Vein endothelial cell (primary cell): ENCODE measurements around a stretch of chr2.

GRCh38 chr2:31218824-31219552 lies 1.7 kb upstream of the CAPN14 start:
- CAGE, long polyA plus RNA: no peak

- CAGE, long polyA plus RNA: no peak
Measured at GRCh38 chr2:31227645-31227953, 6.4 kb upstream of the EHD3 start.

DNA sequence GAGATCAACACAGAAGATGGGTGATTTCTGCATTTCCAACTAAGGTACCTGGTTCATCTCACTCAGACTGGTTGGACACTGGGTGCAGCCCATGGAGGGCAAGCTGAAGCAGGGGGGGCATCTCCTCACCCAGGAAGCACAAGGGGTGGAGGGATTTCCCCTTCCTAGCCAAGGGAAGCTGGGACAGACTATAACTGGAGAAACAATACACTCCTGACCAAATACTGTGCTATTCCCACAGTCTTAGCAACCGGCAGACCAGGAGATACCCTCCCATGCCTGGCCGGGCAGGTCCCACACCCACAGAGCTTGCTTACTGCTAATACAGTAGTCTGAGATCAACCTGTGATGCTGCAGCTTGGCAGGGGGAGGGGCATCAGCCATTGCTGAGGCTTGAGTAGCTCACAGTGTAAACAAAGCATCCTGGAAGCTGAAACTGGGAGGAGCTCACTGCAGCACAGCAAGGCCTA lies 74.6 kb upstream of the XDH start:
- CAGE, long polyA plus RNA: no peak

- CAGE, long polyA plus RNA: no peak
Measured at GRCh38 chr2:31708403-31708806, 127.7 kb upstream of the SRD5A2 start.

DNA sequence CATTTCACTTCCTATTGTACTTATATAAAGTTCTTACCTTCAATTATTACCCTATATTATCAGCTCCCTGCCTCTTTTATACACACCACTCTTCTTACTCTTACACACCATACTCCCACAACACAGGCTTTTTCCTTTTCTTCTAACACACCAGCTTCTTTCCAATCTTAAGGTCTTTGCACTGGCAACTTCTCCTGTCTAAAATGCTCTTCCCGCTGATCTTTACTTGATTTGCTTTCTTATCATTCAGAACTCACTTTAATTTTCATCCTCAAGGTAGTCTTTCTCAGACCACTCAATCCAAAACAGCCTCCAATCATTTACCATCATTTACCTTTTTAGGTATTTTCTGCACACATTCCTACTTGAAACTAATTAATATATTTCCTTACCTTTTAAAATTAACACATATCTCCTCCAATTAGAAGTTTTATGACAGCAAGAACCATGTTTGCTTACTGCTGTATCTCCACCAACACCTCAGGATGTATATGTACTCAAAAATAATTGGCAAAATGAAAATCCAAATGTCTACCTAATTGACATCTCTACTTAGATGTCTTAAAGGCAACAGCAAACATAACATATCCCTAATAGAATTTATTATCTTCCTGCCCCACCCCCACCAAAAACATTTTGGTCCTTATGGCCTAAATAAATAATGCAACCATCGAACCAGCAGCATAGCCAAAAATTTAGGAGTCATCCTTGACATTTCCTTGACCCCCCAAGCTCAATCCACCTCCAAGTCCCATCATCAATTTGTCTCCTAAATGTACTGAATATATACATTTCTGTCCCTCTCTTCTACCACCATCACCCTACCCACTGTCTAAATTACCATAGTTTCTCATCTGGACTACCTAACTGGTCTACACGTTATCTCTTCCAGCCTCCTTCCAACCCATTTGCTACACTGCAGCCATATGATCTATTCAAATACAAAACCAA lies 134.5 kb downstream of the MEMO1 start:
- CAGE, long polyA plus RNA: no peak

- CAGE, long polyA plus RNA: no peak
Measured at GRCh38 chr2:31904522-31904889, 106.3 kb downstream of the MEMO1 start.

DNA sequence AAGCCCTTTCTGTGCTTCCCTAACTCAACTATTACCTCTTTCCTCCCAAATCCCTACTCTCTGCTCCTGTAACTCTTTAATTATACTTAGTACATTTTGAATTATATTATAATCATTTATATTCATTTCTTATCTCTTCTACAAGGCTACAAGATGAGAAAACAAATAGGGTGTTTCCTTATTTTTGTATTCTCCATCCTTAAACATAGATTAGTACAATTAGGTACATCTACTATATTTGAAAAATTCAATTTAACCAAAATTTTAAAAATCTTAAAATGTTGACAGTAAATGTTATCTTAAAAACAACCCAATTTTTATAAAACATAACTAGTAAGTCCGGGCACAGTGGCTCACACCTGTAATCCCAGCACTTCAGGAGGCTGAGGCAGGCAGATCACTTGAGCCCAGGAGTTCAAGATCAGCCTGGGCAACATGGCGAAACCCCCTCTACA lies 103.6 kb downstream of the MEMO1 start:
- CAGE, long polyA plus RNA: no peak

GRCh38 chr2:31998869-31999928 lies 11.6 kb downstream of the MEMO1 start:
- CAGE, long polyA plus RNA: no peak

GRCh38 chr2:32064378-32064878 lies 1.1 kb downstream of the SPAST start:
- CAGE, long polyA plus RNA: no peak

DNA sequence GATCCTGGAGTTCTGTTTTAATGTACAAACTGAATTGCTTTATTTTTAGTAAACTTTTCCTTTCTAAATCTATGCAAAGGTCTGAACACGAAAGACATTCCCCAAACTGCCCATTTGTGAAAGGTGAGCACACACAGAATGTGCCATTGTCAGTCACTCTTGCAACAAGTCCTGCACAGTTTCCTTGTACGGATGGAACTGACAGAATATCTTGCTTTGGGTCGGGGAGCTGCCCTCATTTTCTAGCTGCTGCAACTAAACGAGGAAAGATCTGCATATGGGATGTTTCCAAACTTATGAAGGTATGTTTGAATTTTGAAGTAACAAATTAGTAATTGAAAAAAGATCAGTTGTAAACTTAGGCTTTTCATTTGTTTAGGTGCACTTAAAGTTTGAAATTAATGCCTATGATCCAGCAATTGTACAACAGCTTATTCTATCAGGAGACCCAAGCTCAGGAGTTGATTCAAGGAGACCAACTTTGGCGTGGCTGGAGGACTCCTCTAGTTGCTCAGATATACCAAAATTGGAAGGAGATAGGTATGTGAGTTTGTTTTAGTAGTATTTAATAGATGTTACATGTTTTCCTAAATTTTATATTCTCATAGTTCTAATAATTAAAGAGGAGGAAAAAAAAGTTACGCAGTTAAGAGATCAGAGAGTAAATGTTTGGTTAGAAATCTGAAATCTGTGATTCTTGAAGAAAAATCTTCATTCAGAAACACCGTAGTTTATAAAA lies 44.4 kb downstream of the BIRC6 start:
- CAGE, long polyA plus RNA: no peak

GRCh38 chr2:32414739-32415093 lies 57.9 kb downstream of the BIRC6 start:
- CAGE, long polyA plus RNA: no peak

DNA sequence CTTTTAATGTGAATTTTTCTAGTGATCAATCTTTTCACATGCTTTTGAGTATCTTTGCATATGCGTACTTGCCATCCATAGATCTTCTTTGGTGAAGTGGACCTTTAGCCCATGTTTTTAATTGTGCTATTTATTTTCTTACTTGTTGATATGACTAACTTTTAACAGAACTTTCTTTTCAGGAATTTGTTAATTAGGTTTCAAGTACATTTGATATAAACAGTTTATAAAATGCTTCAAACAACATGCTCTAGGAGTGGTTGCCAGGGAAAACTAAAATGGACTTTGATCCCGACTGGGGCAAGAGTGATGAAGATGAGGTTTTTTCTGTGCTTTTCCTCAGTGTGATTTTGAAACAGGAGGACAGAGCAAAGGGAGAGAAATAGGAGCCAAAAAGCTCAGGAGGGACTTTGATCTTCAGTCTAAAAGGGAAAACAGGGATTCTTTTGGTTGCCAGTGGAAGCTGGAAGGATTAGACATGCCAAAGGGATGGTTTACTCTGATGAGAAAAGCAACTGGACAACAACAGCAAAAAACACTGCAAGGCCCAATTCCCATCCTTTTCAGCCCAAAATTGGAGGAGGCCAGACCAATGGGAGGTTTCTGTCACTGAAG lies 95.4 kb downstream of the LTBP1 start:
- CAGE, long polyA plus RNA: no peak

DNA sequence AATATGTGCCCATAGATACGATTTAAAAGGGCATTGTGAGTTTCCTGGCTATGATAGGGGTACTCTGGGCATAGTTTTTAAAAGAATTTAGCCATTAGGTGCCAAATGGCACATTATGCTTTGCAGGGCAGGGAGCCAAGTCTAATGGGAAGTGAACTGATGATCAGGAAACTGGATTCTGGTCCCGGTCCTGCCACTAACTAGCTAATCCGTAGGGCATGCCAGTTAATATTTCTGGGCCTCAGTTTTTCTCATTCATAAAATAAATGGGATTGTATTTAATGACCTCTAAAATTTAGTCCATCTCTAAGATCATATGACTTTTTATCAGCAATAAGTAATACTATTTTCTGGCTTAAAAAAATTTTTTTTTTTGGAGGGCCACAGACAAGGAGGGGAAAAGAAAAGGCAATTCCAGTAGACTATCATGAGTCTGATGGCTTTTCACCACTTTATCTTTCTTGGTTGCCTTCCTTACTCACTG lies 189.4 kb downstream of the LTBP1 start:
- CAGE, long polyA plus RNA: no peak

DNA sequence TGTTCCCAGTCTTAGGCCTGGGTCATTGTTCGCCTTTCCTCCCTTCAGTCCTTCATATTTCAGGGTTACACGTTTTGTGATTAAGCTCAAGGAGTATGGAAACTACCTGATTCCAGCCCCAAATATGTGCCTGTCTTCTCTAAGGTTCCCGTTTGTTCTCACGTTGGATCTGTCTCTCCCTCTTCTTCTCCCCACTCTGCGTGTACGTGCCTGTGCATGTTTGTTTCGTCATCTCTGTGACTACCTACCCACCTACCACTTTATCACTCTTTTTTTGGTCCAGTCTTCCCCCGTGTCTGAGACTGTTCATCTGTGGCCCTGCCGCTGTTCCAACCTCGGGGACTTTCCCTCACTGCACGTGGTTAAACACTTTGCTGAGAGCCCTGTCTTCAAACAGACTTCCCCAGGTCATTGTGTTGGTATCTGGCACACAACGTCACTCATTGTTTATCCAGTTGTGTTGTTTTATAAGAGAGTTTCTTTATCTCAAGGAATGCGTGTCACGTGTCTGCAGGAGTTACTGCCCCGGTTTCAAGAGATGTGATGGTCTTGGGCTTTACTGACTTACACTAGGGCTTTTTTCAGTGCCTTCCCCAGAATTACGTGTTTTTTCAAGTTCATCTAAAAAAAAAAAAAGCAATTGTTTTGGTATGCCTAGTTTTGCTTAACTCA lies 262.1 kb upstream of the RASGRP3 start:
- CAGE, long polyA plus RNA: no peak

DNA sequence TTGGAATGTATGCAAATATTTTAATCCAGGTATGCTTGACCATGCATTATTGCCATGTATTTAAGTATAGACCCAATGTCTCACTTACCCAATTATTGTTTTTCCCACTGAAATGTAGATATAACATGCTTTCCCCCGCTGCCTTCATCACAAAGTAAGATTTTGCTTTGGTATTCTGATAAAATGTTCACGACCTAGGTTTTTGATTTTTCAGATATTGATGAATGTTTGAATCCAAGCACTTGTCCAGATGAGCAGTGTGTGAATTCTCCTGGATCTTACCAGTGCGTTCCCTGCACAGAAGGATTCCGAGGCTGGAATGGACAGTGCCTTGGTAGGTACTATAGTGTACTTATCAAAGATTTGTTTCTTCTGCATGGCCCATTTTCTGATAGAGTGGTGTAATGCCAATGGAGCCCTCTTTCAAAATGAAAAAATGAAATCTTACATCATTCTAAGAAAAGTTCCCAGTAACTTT lies 196.6 kb upstream of the RASGRP3 start:
- CAGE, long polyA plus RNA: no peak

DNA sequence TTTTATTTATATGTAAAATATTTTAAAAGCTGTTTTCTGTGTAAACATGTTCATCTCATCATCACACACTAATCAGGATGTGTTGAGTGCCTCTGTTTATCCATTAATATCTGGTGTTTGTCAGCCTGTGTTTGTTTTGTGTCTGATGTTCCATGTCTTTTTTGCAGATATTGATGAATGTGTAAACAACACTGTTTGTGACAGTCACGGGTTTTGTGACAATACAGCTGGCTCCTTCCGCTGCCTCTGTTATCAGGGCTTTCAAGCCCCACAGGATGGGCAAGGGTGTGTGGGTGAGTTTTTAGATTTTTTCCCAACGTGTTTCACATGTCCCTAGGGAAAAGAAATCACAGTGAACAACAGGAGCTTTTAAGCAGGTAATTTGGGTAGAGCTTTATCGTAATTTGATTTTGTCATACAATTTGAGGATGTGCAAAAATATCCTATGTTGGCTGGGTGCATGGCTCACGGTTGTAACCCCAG lies 133.7 kb upstream of the RASGRP3 start:
- CAGE, long polyA plus RNA: no peak

DNA sequence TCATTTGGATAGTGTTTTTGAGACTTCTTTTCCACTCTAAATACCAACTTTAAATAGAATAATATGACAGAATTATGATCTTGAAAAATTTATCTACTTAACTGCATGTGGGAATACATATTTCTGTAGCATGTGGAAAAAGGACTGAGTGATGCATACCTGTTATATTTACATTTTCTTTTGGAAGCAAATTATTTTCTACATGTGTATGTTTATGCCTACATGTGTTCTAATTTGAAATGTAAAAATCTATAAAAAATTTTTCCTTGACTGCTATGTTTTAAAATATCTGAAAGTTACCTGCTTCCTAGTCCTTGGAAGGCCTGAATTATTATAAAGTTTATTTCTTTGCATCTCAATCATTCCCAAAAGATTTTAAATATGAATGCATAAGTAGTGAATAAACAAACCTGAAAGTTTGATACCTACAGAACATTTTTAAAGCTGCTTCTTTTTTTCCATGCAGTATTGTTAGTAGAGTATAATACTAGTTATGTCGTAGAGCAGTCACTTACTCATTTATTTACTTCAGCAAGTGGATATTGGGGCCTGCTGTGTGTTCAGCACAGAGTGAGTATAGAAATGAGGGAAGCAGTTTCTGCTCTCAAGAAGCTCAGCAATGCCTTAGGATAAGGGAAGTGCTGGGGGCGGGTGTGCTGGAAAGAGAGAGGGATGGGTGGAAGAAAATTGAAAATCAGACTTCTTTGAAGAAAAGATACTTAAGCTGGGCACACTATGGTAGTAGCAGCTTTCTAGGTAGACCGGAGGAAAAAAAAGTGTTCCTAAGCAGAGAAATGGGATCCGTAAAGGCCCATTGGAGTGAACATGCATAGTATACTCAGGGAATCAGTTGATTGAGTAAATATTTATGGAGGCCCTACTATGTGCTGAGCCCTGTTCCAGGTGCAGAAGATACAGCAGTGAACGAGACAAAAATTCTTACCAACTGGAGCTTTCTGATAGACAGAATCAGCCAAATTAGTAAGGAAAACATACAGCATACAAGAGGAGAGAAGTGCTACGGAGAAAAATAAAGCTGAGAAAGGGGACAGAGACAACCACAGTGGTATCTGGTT lies 27.8 kb downstream of the CRIM1 start:
- CAGE, long polyA plus RNA: no peak

DNA sequence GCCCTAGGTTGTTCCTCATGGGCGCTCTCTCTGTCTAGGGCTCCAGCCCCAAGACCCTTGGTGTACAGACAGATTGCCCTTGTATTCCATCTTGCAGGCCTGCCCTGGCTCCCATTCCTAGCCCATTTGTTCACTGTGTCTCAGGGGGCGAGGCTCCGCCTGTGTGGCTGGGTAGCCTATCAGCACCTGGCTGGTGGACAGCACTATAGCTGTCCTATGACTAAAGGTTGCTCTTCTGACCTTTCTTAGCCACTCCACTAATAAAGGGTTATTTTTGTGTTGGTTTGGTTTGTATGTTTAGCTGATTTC lies 72.1 kb downstream of the CRIM1 start:
- CAGE, long polyA plus RNA: no peak

DNA sequence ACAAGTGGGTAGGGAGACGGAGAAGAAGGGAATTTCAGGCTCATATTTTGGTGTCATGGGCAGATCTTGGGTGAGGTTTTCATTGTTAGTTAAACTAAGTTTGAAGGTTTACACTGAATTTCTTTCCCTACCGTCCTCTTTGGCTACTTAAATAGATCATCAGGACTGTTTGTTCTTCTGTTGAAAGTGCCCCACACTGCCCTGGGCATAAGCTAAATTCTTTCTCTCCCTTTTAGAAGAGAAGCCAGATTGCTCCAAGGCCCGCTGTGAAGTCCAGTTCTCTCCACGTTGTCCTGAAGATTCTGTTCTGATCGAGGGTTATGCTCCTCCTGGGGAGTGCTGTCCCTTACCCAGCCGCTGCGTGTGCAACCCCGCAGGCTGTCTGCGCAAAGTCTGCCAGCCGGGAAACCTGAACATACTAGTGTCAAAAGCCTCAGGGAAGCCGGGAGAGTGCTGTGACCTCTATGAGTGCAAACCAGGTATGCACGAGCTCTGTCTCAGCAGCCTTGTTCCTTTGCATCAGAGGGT lies 85.5 kb downstream of the CRIM1 start:
- CAGE, long polyA plus RNA: no peak

GRCh38 chr2:36455184-36456166 lies 99.9 kb downstream of the CRIM1 start:
- CAGE, long polyA plus RNA: no peak